NT2/D1 (cell line): ENCODE data around the genes ITLN1 and FCER1G.

GRCh38 chr1:160884992-160885332, at the start of gene ITLN1:
Gene ITLN1, minus strand, starts transcription at chr1:160885180.
- RRBS, 2 experiments = no CpG with 5 or more reads among the region's 3 CpGs

GRCh38 chr1:161022455-161022913, 1.5 kb upstream of the F11R start:
- RRBS, 2 experiments = no CpG with 5 or more reads among the region's 13 CpGs

GRCh38 chr1:161068880-161069516, 693 bp downstream of the ARHGAP30 start:
- RRBS, 2 experiments = 82 to 100% methylated on average over 2 of the region's 9 CpGs

GRCh38 chr1:161083329-161084104, 5.8 kb downstream of the NECTIN4 start:
- RRBS, 2 experiments = no CpG with 5 or more reads among the region's 9 CpGs

- RRBS, 2 experiments = no CpG with 5 or more reads among the region's 6 CpGs
These were observed 2.5 kb upstream of the PPOX start for GRCh38 chr1:161163700-161164204.

- RRBS, 2 experiments = no CpG with 5 or more reads among the region's 26 CpGs
These were observed 1.9 kb downstream of the ADAMTS4 start for GRCh38 chr1:161196574-161197675.

DNA sequence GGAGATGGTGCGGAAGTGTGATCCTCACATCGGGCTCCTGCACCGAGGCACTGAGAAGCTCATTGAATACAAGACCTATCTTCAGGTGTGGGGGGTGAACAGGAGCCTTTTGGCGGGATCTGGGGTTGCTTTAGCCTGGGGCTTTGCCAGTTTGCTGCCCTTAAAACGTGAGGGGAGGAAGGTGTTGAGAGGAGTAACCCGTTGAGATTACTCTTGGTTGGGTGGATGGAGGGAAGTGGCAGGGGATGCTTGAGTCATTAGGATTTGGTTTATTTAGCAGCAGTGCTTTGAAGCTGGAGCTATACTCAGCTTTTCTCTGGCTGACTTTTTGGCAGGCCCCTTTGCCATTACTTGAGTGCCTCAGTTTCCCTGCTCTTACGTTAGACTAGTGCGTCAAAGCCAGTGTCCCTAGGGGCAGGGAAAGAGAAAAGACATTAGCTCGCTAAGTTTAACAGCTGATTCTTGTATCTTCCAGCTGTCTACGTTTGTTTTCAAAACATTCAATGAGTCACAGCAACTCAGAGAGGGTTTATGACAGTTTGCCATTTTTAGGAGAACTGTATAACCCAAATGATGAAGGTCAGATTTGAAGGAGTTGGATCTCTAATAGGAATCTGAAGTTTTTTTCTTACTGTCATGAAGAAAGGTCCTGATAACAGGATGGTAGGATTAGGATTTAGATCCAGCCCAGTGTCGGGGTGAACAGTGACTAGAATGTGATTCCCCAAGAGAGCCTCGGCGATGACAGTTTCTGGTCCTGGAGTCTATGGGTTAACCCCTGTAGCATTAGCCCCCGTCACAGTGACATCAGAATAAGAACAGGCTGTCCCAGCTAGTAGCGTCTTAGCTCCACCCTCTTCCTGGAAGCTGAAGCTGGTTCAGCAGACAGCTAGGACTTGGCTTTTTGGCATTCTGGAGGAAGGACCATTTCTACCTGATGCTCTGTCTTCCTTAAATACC, 4.6 kb downstream of the NDUFS2 start:
- RRBS, 2 experiments = no CpG with 5 or more reads among the region's 15 CpGs

DNA sequence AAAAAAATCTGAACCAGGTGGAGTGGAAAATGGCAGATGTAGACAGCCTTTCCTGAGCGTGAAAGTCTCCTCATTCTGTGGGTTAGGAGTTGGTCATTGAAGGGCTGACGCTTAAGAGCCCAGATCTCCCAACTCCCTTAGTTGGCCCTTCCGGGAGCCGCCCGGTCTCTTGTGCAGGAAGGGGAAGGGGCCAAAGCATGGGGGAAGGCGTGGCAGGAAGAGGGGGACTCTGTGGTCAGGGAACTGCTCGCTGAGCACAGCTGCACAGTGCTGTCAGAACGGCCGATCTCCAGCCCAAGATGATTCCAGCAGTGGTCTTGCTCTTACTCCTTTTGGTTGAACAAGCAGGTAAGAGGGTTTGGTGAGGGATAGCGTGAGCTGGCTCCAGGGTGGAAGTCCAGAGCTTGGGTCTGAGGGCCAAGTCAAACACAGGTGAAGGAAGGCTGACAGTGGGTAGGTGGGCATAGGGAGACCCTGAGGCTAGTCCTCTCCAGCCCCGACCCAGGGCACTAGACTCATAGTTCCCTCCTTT, at the start of gene FCER1G:
Gene FCER1G (plus strand): TSS at position 273 of the 532 bp plus-strand sequence.
- RRBS, 2 experiments = no CpG with 5 or more reads among the region's 11 CpGs

DNA sequence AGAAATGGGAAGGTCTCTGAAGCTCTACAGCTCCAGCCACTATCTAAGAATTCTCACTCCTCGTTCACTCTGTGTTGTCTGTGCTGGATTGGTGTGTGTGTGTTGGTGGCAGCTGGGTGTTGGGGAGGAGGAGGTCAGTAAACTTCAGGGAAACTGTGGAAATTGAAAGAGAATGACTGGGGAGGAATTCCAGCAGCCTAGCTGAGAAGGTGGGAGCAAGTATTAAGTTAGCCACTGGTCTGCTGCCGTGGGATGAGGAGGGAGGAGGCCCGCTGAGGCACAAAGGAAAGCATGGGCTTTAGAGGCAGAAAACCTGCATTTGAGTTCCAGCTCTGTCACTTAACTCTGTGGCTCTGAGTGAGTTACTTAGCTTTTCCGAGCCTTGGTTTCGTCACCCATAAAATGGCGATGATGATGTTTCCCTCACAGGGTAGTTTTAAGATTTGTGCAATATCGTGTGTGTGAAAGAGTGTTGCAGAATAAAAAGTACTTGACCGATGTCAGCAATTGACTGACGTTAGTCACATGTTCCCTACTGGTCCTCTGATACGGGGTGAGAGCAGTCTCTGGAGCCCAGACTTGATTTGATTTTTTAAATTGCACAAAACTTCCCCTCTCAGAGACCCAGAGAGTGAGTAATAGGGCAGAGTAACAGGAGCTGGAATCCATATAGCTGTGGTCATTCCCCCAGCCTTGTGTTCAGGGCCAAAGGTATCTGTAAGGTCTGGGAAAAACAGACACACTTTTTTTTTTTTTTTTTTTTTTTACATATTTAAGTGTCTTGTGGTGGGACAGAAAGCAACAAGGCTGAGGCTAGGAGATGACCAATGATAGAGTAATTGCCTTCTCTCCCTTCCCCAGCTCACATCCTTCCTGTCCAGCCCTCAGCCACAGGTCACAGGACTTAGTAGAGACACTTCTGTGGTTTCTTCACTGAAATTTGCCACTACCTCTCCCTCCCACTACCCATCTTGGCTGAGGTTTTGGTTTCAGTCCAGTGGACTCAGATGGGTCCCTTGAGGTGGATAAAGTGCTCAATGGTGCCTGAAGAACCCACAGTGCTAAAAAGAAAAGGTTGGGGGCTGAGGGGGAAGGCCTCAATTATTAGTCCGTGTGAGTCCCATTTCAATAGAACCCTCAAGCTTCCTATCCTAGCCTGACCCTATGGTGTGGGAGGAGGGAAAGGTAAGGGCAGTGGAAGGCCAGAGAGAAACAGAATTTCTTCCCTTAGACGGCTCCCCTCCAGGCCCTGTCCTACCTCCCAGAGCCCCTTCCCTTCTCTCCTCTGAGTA, 2.0 kb downstream of the FCER1G start:
- RRBS, 2 experiments = no CpG with 5 or more reads among the region's 12 CpGs

GRCh38 chr1:161226827-161228151, 1.4 kb downstream of the TOMM40L start:
- RRBS, 2 experiments = no CpG with 5 or more reads among the region's 20 CpGs

GRCh38 chr1:161305499-161306880, 3.8 kb downstream of the MPZ start:
- RRBS, 2 experiments = 5 to 12% methylated on average over 7 of the region's 52 CpGs

DNA sequence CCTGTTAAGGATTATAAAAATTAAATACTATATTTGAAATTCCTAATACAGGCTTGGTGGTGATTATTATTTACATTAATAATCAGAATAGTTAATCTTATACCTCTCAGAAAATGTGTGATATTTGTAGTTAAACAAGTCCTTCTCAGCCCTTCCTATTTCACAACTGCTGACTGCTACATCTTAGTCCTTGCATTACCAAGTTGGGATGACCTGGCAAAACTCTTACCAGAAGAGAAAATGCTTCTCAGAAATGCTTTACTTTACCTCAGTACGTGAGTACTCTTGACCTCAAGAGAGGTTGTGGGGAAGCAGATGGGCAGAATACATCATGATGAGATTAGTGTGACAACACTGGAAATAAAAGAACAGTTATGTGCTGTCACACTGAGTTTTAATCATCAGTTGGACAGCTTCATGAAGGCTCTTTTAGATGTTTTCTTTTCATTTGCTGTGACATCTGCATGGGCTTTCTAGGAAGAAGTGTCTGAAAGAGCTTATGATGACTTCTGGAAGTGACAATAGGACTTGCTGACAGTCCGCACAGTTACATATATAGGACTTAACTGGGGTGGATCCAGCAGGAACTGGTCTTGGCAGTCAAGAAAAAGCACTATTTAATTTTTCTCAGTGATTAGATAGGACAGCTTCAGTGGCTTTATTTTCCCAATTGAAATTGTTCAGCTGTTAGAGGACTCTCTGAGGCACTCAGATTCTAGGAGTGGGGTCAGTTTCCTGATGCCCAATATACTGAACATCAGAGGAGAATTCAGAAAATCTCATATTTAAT, 16.1 kb downstream of the CFAP126 start:
- RRBS, 2 experiments = no CpG with 5 or more reads among the region's 2 CpGs

DNA sequence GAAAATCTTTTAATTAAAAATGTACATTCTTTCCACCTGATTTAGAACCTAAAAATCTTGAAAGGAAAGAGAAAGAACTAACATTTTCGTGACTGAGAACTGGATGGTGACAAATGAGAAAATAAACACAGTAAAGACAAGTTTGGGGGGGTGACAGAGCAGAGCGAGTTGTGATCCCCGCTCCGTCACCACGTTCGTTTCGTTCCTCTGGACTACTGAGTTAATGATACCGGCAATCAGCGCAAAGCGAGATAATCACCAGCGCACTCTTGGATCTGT, 31.2 kb upstream of the CFAP126 start:
- RRBS, 2 experiments = 9 to 13% methylated on average over 4 of the region's 11 CpGs

GRCh38 chr1:161427968-161428515, 60.4 kb upstream of the CFAP126 start:
- RRBS, 2 experiments = no CpG with 5 or more reads among the region's 14 CpGs

- RRBS, 2 experiments = no CpG with 5 or more reads among the region's 83 CpGs
These were observed 803 bp downstream of the HSPA6 start for GRCh38 chr1:161524764-161525921.

- RRBS, 2 experiments = no CpG with 5 or more reads among the region's 8 CpGs
These were observed 1.1 kb downstream of the FCGR3A start for GRCh38 chr1:161548271-161549191.

DNA sequence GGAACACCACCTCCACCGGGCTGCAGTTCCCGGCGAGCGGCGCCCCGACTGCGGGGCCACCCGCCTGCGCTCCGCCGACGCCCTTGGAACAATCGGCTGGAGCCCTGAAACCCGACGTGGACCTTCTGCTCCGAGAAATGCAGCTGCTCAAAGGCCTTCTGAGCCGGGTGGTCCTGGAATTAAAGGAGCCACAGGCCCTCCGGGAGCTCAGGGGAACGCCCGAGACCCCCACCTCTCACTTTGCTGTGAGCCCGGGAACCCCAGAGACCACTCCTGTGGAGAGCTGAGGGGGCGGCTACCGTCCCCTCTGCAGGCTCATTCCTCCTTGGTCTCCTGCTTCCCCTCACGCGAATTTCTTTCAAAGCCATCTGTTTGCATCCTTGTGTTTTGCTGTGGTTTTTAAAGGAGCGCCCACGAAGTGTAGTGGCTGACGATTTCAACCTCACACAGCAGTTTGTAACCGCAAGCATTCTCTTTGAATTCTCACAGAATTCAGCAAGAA, 6.1 kb downstream of the FCRLB start:
- RRBS, 2 experiments = 2 to 5% methylated on average over 4 of the region's 29 CpGs

DNA sequence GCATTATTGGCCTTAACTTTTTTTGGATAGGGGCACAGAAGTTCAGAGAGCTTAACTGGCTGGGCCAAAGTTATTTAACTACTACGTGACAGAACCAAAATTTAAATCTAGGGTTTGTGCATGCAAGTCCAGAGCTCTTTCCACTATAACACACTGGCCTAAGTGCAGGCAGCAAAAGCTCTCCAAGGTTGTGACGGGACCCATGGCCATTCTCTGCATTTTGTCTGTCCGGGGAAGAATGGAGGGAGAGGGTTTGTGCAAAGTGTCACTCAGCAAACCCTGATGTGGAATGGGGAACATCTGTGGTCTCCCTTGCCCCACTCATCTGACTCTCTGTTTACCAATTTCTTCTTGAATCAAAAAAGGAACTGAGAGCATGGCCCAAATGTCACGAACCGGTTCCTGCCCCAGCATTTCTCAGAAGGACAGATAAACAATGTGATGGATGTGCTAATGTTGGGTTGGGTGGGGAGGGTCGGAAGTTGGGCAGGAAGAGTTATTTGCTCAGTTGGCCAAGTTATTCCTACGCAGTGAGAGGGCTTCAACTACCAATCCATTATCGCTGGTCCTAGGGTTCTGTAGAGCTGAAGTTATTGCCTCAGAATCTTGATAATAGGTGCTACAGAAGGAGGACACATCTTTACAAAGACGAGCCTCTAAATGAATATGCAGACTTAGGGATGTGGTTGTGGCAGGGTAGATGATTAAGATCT, 9.7 kb upstream of the DUSP12 start:
- RRBS, 2 experiments = no CpG with 5 or more reads among the region's 9 CpGs

DNA sequence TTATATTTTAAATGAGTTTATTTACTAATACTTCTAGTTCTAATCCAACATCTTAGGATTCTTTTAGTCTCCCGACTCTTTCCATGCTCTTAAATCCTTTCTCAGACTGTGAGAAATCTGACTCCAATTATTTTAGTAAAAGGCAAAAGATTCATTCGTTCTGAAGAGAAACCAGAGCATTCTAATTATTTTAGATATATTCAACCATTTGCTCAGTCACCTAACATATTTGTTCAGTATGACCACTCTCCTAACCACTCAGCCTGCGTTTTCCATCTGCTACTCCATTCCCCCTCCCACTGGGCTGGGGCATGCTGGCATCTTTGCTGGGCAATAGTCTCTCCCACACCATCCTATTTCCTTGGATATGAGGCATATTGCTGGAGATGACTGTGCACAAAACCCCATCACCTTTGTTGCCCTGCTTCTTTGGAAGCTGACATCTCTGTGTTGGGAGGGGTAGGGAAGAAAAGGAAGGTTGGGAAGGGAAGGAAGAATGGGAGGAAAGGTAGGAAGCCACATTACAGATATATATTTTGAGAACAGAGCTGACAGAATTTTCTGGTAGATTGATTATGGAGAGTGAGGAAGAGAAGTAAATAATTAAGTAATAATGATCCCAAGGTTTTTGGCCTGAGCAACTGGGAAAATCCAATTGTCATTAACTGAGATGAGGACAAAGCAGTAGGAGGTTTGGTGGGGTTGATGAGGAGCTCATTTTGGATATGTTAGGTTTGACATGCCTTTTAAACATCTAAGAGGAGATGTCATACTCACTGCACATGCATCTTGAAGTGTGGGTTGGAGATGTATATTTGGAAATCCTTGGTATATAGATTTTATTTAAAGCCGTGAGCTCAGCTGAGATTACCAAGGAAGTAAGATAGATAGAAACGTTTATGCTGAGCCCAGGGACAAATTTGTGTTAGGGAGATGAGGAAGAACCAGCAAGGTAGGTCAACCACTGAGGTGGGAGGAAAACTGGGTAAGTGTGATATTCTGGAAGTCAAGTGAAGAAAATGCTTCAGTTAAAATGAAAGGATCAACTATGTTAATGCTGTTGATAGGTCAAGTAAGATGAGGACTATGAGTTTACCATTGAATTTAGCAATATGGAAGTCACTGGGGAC, 10.2 kb downstream of the ATF6 start:
- RRBS, 2 experiments = no CpG with 5 or more reads among the region's 5 CpGs

DNA sequence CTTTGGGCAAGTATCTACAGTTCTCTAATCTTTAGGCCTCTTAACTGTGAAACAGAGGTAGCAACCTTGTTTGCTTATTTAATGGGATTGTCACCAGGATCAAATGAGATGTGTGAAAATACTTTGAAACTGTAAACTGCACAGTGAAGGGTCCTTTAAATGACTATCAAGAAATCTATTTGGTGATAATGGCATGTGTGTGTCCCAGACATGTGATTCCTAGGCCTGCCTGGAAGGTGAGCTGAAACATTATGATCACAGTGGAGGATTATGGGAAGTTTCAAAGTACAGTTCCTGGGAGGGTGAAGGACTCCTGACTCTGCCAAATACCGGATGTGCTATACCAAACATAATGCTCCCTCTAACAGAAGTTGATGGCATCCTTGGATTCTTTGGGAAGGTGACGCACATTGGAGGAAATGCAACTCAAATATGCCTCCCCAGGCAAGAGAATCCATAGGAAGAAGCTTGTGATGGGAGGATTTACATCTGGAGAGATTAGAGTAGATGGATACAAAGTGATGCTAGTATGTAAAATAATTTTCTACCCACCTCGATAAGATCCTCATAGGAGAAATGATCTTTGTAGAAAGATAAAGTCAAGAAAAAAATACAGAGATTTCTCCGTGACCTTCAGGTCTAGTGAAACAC, 62.5 kb downstream of the NOS1AP start:
- RRBS, 2 experiments = no CpG with 5 or more reads among the region's 4 CpGs